Right common carotid artery plus branches (tissue), 1 donor: ENCODE measurements around a stretch of chr11.

DNA sequence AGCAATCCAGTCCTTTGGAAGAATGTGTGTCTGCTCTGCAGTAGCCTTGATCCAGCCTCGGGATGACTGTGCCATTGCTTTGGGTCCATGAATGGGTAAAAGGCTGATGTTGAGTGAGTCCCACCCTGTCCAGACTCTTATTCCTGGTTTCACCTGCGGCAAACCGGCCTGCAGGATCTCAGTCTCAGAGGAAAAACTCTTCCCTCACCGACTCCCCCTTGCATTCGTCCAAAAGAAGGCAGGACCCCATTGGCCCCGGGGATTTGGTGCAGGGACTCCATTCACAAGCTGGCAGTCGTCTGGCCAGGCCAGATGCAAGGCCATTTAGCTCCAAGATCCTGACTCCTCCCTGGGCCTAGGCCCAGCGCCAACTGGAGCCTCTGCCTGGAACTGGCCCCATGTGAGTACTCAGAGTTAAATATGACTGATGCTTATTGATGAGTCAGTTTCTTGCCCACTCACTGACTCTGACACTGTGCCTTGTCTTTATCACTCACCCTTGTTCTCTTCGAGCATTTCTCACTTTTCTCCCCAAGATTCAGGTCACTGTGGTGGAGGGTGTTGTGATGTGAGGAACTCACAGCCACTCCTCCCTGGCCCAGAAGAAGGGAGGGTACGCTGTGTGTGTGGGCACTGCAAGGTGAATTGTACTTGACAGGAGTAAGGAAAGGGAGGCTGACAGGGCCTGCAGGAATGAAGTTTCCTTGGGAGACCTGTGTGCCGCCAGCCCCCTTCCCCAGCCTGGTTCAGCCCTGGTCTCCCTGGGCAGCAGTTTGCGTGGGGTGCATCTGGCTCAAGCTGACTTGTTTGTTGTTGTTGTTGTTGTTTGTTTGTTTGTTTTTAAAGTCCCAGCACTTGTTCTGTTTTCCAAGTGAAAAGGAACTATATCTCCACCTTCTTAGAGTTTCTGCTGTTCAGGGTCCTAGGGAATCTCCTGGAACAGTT is 23.3 kb upstream of the ST3GAL4 start:
- PRO-cap: no peak

- PRO-cap: no peak
Measured at GRCh38 chr11:126336139-126336477, 19.4 kb upstream of the ST3GAL4 start.

DNA sequence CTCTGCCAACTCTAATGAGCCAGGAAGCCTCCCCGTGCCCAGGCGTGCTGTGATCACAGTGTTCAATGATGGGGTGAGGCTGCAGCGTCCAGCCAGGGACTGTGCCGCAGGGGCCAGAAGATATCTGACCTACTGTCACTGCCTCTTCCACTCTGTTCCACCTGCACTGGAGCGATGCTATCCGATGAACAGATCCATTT is 18.2 kb downstream of the ST3GAL4 start:
- PRO-cap: no peak

GRCh38 chr11:126430608-126431020 is 75.1 kb downstream of the ST3GAL4 start:
- PRO-cap: no peak

DNA sequence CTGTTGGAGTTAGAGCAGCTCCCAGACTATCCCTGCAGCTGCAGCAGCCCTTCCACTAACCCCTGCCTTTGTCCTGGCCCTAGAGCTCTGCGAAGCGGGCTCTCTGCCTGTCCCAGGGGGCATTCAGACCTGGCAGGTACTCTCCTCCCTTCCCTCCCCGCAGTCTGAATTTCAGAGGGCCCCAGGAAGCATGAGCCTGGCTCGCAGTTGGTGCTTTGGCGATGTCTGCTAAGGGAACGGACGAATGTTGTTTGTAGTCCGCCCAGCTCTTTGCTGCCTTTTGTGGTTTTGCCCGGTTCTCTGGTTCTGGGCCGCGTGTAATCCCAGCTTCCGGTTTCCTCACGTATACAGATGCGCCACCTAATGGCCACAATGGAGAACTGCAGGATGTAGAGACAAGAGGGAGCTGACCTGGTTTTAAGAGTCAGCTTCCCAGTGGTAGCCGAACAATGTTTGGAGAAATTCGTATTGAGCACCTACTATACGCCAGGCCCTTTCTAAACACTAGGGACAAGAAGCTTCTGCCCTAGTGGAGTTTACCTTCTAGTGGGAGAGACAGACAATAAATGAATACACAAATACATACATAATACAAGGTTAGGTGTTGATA is 125.2 kb downstream of the ST3GAL4 start:
- PRO-cap: no peak

DNA sequence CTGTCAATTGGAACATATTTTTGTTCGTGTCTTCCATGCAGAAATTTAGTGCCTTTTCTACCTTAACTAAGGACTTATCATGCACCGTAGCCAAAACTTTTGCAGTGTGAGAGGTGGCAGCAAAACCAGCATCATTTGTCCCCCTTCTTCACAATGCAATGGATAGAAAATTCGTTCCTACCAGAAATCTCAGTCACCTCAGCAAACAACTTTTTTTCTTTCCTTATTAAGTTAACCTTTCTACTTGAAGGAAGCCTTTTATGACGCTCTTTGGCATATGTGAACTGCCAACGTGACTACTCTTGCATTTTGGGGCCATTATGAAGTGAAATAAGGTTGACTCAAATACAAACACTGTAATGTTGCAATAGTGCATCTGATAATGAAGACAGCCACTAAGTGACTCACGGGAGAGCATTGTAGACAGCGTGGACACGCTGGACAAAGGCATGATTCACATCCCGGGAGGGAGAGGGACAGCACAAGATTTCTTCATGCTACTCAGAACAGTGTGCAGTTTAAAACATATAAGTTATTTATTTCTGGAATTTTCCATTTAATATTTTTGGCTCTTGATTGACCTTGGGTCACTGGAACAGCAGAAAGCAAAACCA is 560.8 kb downstream of the ETS1 start:
- PRO-cap: no peak

DNA sequence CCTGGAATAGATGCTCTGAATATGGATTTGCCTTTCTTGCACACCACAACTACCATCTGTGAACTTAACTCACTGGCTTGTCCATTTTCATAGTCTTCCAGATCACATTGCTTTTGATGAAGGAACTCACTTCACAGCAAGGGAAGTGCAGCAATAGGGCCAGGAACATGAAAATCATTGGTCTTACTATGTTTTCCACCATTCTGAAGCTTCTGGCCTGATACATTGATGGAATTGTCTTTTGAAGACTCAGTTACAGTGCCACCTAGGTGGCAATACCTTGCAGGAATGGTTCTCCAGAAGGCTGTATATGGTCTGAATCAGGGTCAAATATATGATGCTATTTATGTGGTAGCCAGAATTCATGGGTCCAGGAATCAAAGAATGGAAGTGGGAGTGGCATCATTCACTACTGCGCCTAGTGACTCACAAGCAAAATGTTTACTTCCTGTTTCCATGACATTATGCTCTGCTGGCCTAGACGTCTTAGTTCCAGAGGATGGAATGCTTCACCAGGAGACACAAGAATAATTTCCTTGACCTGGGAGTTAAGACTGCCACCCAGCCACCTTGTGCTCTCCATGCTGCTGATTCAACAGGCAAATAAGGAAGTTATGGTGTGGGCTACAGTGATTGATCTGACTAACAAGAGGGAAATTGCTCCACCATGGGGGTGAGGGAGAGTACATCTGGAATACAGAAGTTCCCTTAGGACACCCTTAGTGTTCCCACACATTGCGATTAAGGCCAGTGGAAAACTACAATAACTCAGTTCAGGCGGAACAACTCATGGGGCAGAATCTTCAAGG is 491.9 kb downstream of the ETS1 start:
- PRO-cap: no peak

DNA sequence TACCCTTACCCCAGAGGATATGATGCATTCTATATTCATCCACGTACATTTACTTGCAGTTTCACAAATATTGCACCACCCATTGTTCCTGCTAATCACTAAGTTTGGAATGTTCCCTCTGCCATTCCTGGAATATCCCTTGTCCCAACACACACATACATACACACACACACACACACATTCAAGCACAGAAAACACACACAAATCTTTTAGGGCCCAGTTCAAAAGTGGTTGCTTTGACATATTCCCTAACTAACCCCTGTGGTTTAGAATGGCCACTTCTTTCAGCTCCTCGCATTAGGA is 379.4 kb downstream of the ETS1 start:
- PRO-cap: no peak

DNA sequence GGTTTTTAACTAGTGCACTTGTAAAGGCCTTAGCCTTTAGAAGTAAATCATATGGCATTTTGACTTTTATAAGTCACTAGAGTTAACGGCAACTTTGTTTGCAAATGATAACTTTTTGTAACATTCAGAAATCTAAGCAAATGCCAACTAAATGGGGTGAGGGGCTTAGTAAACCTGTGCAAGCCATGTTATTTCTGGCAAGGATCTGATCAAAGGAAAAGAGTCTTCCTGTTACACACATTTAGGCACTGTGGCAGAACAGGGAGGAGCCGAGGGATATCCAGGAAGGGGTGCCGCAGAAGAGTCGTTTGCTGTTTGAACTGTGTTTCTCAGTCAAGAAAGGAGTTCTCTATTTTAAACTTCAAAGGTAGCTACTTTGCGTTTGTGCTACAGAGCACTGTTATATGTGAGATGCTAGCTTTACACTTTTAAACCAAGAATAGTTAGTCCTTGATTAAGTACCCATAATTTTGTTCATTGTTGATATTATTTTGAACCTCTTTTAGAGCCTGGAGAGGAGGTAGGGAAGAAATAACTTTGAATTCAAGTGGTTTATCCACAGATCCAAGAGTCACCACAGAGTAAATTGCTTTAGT is 175.5 kb downstream of the ETS1 start:
- PRO-cap: no peak

DNA sequence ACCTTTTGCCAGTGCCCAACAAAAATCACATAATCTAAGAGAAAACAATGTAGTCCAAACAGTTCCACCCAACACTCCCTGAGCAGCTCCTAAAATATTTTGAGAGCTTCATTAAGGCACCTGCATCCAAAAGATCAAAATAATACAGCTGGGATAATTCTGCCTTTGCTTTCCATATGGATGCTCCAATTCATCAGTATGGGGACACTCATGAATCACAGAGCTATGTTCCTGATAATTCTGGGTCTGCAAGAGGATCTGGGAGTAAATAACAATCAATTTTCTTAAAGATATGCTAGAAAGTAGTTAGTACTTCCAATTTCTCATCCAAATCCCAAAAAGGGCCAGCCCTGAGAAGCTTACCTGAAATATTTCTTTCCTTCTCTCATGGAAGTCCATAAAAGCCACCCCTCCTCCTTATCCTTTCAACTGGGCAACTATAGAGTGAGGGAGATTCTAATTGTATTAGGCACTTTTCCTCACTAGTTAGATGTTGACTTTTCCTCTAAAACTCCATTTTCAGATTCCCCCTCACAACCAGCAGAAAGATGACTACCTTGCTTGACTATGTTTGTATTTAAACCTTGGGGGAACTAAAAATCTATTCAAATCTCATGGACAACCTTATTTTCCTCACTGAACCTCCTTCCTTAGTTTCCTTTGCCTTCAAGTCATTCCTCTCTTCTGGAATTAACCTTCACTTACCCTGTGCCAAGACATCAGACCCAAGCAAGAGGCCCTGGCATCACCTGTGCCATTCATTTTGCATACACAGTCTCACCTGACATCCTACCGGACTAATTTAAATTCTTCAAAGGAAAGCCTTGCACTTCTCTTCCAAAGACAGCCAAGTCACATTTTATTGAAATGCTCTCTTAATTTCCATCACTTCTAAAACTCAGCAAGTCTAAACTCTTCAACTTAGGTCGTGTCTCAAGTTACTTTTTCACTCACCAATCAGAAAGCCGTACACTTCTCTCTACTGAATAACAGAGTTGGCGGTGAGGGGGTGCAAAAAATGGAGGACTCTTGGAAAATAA is 126.9 kb downstream of the ETS1 start:
- PRO-cap: no peak

DNA sequence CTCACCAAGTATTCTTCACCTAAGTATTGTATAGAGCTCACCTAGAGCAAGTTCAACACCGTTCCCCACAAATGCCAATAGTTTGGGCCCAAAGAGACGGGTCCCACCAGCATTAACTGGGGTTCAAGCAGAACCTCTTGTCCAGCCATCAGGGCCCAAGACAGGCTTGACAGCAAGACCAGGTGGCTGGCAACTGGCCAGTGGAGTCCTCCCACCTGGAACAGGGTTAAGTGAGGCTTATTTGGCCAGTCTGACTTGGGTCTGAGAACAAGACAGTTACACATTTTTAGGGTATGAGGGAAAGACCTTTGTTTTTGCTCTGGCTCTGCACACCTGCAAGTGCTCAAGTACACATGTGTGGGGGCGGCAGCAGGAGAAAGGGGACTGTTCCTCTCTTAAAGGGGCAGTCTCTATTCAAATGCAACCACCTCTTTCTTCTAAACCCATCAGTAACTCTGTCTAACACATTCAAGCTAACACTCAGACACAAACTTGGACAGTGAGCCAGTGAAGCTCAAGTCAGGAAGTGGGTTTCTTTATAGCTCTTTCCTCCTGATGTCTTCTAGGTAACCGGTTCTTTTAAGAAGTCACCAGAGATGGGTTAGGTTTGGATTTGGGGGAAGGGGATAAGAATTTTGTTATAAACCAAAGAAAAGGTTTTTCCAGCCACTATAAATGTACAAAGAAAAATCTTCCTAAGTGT is 116.2 kb downstream of the ETS1 start:
- PRO-cap: no peak

- PRO-cap: no peak
Measured at GRCh38 chr11:128483257-128483846, 104.0 kb downstream of the ETS1 start.

- PRO-cap: no peak
Measured at GRCh38 chr11:128518386-128519050, 68.8 kb downstream of the ETS1 start.

DNA sequence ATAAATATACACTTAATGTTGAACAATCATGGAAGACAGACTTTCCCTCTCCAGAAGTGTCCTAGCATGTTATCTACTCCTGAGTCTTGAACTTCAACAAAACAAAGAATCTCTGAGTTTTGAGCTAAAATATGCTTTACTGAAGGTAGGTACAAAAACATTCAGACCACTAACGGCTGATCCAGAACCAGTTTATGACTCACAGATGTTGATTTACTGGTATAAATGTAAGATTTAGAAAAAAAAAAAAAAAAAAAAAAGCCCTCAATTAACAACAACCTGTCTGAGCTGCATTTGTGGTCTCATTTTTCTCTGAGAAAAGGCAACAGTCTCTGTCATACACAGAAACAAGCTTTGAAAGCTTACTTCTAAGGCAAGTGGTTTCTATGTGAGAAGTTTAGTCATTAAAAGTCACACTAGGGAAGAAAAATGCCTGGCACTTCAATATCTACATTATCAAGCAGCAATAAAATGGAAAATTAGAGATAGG is 61.9 kb downstream of the ETS1 start:
- PRO-cap: unidirectional peak, minus-strand start at position 196 of the sequence

DNA sequence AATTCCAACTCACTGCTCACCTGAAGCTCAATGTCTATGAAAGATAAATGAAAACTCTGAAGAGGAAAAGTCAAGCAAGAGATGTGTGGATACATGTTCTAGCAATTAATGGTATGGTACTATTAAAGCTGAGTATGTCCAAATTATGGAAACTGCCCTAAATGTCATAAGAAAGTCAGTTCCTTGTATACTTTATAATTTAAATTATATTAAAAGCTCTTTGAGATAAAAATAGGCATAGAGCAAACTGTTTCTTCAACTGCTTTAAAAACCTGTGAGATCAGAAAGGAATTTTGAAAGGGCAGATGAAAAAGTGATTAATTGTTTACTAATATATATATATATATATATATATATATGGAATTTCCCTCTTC is 43.4 kb downstream of the ETS1 start:
- PRO-cap: no peak

DNA sequence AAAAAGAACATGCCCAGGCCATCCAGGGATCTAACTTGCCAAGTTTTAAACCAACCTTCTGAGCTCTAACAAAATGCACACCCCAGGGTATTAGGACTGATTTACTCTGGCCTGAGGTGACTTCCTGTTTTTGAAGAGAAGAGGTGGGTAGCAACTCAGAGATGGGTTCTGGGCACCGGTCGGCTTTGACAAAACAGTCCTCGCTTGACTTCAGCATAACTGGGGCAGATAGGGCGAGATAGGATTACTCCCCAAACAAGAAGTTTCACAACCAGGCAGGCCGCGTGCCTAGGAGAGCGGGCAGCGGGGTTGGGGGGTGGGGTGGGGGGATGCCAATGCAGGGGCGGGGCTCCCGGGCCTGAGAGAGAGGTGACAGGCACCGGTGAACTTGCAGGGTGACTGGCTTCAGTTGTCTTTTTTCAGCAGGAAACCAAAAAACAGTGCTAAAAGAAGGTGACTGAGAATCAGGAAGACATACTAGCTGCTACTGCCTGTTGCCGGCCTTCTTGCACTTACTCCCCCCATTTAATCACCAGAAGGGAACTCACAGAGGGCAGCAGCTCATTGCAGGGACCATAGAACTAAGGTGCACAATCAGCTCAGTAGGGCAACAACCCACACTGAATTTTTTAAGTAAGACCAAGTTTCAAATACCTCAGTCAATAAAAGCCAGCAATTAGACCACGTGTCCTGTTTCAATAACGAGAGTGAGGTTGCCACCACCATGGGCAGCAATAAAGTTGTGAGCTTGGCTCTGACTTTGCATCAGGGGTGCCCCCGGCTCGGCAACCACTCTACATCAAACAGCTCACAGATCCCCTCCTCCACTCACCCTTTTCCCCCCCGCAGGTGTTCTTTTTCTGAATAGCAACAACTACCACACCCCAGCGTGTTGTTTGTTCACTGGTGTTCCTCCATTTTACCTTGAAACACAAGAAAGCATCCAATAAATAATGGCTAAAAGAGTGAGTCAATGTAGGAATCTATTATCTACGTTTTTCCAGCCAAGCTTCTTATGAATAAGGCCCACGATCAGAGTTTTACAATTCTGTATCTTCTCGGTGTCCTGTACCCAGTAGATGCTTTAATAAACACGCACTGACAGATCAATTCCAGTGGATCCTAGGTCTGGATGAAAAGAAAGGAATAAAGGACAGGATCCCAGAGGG is 37.2 kb upstream of the ETS1 start:
- PRO-cap: no peak

DNA sequence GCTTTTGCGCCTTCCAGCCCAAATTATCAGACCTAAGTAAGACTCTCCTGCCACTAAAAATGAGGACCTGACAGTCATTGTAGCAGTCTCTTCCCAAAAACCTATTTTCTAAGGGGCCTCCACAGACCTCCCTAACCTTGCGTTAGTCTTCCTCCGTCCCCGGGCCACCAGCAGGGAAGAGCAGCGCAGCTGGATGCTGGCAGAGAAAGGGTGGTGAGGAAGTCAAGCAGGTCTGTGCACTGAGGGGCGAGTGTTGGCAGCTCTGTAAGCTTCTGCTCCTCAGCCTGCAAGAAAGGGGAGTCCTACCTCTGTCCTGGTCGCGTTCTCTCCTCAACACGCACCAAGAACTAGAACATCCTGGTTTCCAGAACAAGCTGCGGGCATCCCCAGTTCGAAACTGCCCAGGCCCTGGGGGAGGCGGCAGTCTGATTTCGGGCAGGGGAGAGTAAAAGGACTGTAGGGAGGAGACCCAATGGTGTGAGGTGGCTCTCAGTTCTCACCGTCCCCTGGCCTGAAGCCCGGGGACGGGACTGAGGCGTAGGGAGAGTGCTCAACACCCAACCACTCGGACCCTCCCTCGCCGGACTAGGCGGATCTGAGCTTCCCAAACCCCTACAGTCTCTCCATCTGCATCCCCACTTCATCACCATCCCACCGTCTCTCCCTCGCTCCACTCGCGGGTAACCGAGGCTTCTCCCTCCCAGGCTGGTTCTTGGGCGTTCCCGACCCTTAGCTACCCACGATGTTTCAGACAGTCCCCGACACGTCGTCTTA is 7.8 kb upstream of the FLI1 start:
- PRO-cap: no peak

- PRO-cap: no peak
Measured at GRCh38 chr11:128730706-128731473, 37.0 kb downstream of the FLI1 start.

DNA sequence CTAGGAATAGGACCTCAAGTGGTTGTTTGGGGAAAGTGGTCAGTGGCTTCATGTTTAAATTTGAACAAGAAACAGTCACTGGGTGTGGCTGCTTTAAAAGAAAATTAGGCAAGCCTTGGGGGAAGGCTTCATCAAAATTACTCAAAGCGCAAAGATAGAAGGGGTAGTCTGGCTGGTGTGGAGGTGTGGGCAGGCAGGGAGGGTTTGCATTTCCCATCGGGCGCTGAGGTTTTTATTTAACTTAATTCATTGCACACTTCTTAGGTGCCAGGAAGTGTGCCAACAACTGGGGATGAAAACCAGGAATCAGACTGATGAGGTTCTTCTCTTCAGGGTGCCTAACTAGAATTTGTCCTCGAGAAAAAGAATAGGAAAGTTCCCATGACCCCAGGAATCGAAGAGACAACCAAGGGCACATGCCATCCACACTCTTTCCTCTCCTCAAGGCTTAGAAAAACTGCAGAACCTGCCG is 52.1 kb downstream of the FLI1 start:
- PRO-cap: no peak

GRCh38 chr11:128777327-128777546 is 83.4 kb downstream of the FLI1 start:
- PRO-cap: no peak